Fibroblast of the aortic adventitia (primary cell): ENCODE results near the gene STARD4.

GRCh38 chr5:107387870-107388916 lies 282.5 kb downstream of the EFNA5 start:
- CAGE, long polyA plus RNA: no peak

GRCh38 chr5:107467516-107468086 lies 203.1 kb downstream of the EFNA5 start:
- CAGE, long polyA plus RNA: no peak

DNA sequence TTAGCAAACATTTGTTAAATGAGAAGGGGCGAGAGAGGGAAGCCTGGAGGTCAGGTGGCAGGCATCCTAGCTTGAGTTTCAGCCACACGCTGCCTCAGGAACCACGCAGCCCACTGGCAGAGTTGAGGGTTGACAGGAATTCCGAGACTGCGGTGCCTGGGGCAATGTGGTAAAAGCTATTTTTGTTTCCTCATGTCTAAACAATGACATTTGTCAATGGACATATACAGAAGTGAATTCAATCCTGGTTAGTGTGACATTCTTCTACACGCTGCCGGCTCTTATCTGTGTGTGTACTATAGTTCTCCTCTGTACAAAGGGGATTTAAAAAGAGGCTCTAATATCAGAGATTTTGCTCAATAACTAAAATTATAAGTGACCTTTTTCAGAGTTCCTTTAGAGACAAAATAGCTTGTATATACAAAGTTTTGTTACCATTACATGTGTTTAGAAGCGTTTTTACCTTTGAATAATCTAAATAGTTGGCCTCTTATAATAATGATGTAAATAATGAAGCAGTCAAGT lies 113.3 kb downstream of the EFNA5 start:
- CAGE, long polyA plus RNA: no peak

GRCh38 chr5:107572012-107572504 lies 98.7 kb downstream of the EFNA5 start:
- CAGE, long polyA plus RNA: no peak

- CAGE, long polyA plus RNA: no peak
Measured at GRCh38 chr5:107572936-107573280, 97.8 kb downstream of the EFNA5 start.

GRCh38 chr5:107669173-107669464 lies 1.6 kb downstream of the EFNA5 start:
- CAGE, long polyA plus RNA: no peak

DNA sequence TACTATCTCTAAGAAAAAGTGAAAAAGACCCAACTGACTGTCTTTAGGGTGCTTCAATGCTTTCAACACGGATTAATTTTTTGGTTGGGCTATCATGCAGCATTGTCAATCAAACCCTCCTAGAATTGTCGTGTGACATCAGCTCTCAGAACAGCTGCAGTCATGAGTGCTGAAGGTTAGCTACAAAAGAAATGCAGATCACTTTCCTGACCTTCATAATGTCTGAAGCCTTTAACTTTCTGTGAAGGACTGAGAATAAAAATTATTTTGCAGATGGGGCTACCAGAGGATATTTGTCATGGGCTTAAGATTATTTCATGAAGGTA lies 107.9 kb upstream of the EFNA5 start:
- CAGE, long polyA plus RNA: no peak

- CAGE, long polyA plus RNA: no peak
Measured at GRCh38 chr5:107998828-107999392, 328.2 kb upstream of the EFNA5 start.

DNA sequence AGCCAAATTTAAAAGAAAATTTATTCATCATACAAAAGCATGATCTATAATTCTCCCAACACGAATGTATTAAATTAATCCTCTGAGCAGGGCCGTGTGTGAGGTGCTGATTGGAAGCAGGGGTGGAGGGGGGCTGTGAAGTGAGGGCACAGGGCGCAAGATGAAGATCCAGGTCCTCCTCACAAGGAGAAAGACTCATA lies 206.9 kb downstream of the FBXL17 start:
- CAGE, long polyA plus RNA: no peak

- CAGE, long polyA plus RNA: no peak
Measured at GRCh38 chr5:108924483-108925076, 176.9 kb downstream of the FER start.

DNA sequence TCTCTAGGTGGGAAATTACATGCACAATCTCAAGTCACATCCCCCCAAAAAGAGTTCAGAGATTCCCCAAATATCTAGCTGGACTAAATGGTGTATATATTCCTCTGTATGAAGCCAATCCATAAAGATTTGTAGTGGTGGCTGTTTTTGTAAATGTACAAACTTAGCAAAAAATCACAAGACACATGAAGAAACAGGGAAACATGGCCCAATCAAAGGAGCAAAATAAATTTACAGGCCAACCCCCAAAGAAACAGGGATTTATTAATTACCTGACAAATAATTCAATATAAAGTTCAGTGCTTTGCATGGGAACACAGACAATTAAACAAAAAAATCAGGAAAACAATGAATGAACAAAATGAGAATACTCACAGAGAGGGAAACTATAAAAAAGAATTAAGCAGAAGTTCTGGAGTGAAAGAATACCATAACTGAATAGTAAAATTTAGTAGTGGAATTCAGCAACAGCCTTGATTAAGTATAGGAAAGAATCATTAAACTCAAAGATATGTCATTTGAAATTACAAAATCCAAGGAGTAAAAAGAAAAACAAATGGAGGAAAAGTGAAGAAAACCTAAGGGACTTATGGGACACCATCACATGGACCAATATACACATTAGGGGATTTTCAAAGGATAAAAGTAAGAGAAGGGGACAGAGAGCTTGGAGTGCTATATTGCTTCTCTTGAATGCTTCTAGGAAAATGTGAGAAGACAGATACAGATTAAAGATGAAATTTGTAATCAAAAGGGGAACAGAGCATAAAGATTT lies 319.3 kb downstream of the PJA2 start:
- CAGE, long polyA plus RNA: no peak

- CAGE, long polyA plus RNA: no peak
Measured at GRCh38 chr5:109408530-109409388, 1.0 kb downstream of the PJA2 start.

GRCh38 chr5:109921566-109922382 lies 232.0 kb downstream of the MAN2A1 start:
- CAGE, long polyA plus RNA: no peak

DNA sequence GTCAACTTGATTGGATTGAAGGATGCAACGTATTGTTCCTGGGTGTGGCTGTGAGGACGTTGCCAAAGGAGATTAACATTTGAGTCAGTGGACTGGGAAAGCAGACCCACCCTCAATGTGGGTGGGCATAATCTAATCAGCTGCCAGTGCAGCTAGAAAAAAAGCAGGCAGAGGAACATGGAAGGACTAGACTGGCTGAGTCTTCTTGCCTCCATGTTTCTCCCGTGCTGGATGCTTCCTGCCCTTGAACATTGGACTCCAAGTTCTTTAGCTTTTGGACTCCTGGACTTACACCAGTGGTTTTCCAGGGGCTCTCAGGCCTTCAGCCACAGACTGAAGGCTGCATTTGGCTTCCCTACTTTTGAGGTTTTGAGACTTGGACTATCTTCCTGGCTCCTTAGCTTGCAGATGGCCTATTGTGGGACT lies 313.4 kb downstream of the TMEM232 start:
- CAGE, long polyA plus RNA: no peak

DNA sequence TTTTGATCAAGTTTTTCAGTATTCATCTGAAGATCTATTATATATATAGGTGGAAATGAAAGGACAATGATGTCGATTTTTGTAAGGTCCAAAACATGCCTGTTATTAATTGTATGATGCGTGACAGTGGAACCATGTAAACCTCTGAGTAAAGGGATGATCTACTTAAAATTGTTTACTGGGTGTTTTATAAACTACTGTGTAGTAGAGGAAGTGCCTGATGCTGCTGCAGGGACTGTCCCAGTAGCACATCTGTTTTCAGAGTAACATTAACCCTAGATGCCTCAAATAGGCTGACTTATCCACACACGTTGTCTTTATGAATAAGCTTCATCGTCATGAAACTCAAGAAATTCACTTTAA lies 1.7 kb downstream of the CAMK4 start:
- CAGE, long polyA plus RNA: no peak

- CAGE, long polyA plus RNA: no peak
Measured at GRCh38 chr5:111511470-111512658, at the start of gene STARD4. TSS of gene STARD4 (minus strand) at chr5:111512535.

DNA sequence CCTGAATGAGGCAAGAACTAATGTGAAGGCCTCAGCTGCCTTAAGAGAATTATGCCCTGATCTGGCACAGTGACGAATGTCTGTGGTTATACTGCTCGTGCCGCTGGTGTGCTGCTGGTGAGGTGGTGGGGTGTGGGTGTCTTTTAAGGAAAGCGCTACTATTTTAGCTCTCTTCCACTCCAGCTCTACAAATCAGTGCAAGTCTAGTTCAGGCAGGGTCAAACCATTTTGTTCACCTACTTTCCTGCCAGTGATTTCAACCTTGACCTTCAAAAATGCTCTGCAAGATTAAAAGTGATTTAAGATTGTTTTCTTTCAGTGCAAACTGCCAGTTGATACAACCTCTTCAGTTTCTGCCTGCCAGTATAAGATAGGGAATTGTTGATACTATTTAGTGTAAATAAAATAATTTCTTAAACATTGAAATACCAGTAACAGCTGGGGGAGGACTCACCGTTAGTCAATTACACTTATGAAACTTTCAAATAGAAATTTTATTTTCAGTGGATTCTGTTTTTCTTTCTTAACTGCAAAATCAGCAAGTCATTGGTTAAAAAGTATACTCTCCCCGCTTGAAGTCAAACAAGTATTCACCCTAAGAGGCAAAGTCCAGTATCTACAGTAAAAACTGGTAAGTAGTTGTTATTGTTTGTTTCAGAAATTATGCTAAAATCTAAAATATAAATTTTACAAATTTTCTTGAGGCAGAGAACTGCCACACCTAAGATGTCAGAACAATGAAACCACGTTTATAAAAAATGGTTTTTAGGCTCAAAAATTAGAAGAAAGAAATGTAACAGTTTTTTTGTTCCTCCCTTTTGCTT lies 22.6 kb downstream of the NREP start:
- CAGE, long polyA plus RNA: no peak

DNA sequence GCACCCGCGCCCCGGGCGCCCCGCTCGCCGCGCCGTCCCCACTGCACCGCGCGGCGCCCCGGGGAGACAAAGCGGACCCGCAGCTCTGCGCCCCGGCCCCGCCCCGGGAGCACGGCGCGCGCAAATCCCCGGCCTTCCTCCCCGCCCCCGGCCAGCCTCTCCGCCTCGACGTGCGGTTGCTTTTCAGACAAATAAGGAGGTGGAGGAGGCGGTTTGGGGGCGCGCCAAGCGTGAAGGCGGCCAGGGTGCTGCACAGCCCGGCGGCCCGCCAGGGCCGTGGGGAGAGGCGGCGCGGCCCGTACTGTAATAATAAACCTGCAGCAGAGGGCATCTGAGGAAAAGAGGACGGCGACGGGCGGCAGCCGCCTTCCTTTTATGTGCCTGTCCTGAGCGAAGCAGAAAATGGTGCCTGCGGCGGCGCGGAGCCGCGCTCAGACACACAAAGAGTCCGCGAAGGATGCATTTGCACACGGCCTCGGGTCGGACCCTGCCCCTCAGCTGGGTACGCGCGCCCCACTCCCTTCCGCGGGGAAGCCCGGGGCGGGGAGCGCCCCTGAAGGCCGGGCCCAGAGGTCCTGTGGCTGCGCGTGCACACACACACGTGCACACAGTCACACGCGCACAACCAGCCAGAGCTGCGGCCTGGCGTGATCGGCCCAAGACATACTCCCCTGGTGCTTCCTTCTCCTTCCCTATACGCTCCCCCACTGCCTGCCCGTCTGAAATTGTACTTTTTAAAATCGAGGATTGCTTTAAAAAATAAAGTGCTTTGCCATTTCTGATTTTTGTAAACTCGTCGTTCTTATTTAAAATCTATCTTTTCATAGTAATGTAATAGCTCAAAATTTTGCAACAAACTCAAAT lies 868 bp upstream of the NREP start:
- CAGE, long polyA plus RNA: no peak

GRCh38 chr5:112023620-112024077 lies 266.7 kb upstream of the NREP start:
- CAGE, long polyA plus RNA: no peak

- CAGE, long polyA plus RNA: no peak
Measured at GRCh38 chr5:112338319-112338857, 80.7 kb downstream of the EPB41L4A start.